Measurements from ENCODE around the gene CD247.

DNA sequence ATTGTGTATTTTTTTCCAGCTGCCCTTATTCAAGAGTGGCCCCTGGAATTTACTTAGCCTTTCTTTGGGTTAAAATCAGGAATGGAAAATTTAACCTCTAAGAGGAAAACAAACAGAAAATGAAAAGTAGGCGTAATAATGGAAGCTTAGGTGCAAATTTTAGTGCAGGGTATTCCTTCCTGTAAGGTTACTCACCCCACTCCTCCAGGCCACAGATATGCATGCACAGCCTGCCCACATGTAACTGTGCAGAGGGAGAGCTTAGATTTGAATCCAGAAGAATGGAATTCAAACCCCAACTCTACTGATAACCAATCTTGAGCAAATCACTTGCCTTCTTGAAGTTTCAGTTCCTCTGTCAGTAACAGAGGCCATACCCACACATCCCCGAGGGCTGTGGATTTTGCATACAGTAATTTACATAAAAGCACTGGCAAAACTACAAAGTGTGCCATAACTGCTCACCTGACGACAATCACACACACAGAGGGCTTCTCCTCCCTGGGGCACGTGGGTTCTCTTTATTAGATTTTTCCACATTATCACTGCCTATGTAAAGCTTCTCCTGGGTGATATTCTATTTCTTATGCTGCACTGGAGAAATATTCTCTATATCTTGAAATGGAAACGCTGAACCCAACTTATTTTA lies 18.7 kb downstream of the CD247 start:
- PRO-cap, result no peak

DNA sequence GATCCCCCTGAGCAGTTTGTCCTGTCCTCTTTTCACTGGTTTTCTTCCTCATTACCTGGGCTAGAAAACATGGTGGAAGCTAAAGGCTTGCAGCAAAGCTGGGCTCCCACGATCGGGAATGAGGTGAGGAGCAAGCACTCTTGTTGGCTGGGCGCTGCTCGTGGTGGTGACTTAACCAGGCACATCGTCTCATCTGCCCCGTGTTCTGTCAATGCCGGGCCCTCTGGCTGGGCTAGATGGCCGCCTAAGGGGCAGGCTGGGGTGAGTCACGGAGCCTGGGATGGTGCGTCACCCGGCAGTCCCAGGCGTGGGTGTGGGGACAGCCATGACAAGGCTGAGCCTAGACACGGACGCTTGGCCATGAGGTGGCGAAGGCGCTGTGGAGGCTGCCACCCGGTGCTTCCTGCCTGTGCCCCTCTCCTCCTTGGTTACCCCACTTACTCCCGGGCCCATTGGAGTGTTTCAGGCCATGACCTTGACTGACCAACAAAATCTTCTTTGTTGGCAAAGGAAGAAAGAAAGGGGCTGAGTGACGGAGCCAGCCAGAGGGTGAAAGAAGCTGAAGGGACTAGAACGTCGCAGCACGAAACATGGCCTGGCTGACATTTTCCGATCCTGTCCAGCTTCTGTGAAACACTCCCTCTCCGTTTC lies 756 bp downstream of the CD247 start:
- PRO-cap, result no peak

DNA sequence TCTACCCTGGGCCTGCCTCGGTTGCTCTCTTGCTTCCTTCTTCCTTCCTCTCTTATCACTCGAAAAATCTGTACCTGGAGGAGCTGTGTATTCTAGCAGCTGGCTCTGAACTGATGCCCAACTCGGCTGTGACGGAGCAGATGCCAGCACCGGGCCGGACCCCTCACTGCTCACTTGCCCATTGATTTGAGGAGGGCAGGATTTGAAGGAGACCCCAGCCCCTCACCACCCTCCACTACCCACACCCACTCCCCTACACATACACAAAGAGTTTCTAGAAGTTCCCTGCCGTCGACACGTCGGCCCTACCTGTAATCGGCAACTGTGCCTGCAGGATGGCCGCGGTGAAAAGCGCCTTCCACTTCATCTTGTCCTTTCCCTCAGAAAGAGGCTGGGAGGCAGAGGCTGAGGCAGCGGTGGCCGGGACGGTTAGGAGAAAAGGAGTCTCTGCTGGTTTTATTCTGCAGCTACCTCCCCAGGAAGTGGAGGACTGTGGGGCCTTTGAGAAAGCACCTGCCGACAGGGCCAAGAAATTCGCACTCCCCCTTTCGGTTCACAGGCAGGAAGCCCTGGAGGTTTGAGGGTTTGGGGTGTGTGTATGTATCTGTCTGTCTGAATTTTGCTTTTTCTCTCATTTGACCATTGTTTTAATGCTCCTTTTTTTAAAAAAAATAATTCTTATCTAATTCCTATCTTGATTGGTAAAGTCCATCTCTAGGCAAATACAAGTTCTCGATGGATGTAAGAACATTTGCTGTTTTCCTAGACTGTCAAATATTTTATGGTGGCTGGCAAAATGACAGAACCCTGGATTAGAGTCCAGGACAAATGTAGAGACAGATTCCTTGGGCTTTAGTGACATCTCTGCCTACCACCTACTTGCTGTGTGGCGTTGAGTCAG lies at the start of gene CD247:
TSS of gene CD247 (minus strand) at position 431 of the 901 bp plus-strand sequence.
- PRO-cap, result no peak

DNA sequence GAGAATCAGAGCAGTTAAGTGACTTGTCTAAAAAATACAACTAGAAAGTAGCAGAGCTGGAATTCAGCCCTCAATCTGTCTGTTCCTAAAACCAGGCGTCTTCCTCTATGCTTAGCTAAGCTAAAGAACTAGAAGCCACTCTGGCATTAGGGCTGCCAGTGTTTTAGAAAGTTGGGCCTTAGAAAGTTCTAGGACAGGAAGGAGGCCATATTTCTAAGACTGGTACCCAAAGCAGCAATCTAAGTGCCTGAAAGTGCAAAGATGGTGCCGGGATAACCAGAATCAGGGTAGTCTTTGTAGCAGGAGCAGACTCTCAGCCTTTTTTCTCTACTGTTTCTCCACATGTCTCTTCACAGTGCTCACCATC lies 1.3 kb upstream of the RCSD1 start:
- PRO-cap, result bidirectional peak, plus-strand start outside the sequence, minus-strand start at position 130 of the sequence

GRCh38 chr1:167633535-167633898 lies 3.5 kb downstream of the RCSD1 start:
- PRO-cap, result no peak

- PRO-cap, result no peak
Observed at GRCh38 chr1:167662858-167663346, 32.9 kb downstream of the RCSD1 start.

GRCh38 chr1:167666435-167666988 lies 36.5 kb downstream of the RCSD1 start:
- PRO-cap, result no peak

- PRO-cap, result no peak
Observed at GRCh38 chr1:167680945-167681485, 40.8 kb upstream of the MPZL1 start.

- PRO-cap, result no peak
Observed at GRCh38 chr1:167719555-167720642, 1.9 kb upstream of the MPZL1 start.

DNA sequence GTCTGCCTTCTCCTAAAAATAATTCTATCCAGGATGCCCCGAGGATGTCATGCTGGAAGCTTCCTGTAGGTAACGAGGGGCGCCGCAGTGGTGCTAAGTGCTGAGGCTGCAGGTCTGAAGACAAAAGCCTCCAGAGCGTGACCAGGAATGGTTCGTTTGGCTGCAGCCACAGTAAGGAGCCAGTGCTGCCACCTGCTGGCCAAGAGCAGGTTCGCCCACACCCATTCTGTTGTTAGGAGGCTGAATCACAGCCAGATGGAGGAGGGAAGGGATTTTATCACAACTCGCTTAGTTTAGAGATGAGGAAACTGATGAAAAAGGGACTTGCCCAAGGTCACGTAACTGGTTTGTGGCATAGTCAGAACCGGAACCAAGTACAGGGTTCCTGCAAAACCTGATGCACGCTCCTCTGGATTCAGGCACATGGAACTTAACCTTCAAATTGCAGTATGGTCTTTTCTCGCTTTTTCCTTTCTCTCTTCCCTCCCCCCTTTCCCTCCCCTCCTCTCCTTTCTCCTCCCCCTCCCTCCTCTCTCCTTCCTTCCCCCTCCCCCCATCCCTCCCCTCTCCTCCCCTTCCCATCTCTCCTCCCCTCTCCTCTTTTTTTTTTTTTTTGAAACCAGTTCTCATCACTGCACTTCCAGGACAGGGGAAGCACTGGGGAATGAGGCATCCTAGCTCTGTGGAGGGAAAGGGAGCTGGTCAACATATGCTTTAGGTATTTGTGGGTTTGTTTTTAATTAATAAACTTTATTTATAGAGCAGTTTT lies 81.7 kb downstream of the MPZL1 start:
- PRO-cap, result unidirectional peak, plus-strand start at position 243 of the sequence

DNA sequence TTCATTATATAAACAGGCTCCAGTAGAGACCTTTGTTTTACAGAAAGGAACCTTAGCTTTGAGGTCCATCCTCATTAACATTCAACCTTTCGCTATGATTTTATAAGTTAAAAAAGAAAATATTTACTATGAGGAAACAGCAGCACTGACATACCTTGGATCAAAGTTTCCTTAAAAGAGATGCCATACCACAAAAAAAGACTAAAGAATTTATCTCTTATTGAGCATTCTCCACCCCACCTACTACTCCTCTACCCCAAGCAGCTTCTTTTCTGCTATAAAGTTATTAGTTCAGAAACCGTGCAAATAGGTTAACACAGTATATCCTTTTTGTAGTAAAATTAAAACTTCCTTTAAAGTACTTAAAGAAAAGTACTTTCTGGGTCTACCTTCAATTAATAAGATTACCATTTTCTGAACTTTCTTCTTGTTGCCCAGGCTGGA lies 1.1 kb upstream of the ADCY10 start:
- PRO-cap, result no peak

- PRO-cap, result bidirectional peak, plus-strand start at chr1:167935254, minus-strand start at chr1:167935221; bidirectional peak, plus-strand start at chr1:167935657, minus-strand start at chr1:167935374
Observed at GRCh38 chr1:167934890-167935812, 1.3 kb upstream of the DCAF6 start.

GRCh38 chr1:167968197-167969117 lies 31.6 kb upstream of the MPC2 start:
- PRO-cap, result no peak

- PRO-cap, result no peak
Observed at GRCh38 chr1:168084864-168086069, 51.5 kb downstream of the GPR161 start.

- PRO-cap, result no peak
Observed at GRCh38 chr1:168227575-168228179, 1.9 kb downstream of the SFT2D2 start.

- PRO-cap, result no peak
Observed at GRCh38 chr1:168230568-168231331, 4.9 kb downstream of the SFT2D2 start.

DNA sequence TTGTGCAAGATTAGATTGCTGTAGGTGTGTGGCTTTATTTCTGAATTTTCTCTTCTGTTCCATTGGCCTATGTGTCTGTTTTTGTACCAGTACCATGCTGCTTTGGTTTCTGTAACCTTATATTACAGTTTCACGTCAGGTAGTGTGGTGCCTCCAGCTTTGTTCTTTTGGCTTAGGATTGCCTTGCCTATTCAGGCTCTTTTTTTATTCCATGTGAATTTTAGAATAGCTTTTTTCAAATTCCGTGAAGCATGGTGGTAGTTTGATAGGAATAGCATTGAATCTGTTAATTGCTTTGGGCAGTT lies 74.3 kb downstream of the TBX19 start:
- PRO-cap, result no peak

GRCh38 chr1:168387048-168387762 lies 106.5 kb downstream of the TBX19 start:
- PRO-cap, result no peak

DNA sequence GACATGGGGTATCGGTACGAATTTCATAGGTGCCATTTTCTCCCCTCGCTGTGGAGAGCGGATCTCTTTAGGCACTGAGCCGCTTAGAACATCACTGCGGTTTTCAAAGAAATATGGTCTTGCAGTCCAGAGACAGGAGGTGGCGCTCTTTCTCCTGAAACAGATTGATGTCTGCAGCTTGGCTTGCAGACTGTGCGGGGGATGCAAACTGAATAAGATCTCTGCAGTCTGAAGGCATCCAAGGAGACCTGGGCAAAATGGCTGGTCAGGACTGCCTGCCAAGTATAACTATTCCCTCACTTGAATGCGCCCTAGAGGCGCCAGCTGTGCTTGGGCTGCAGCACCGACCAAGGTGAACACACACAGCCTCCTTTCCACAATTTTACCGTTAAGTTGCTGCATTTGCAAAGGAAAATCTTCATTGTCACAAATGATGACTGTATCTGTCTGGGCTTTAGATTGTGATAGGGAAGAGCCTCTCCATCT lies 103.9 kb downstream of the XCL2 start:
- PRO-cap, result no peak

DNA sequence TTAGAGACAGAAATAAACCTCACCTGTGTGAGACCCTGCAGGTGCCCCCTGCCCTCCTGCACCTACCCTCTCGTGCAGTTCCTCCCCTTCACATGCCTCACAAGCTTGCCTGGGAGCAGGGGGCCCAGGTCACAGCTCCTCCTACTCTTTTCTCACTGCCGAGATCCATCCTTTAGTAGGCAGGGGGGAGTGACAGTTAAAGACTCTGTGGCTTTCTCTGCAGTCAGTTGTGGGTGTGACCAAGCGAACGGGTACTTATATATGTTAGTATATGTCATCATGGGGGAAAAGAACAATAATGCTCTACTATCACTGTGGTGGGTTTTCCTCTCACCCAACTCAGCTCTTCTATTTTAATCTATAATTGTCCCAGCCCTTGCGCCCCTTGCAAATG lies 23.4 kb downstream of the XCL2 start:
- PRO-cap, result no peak